ENCODE measurements around the gene CRYBB3.

GRCh38 chr22:24495608-24496171 lies 558 bp downstream of the UPB1 start:
- PRO-cap = no peak

- PRO-cap = no peak
Observed at GRCh38 chr22:24497441-24498520, 2.6 kb downstream of the UPB1 start.

DNA sequence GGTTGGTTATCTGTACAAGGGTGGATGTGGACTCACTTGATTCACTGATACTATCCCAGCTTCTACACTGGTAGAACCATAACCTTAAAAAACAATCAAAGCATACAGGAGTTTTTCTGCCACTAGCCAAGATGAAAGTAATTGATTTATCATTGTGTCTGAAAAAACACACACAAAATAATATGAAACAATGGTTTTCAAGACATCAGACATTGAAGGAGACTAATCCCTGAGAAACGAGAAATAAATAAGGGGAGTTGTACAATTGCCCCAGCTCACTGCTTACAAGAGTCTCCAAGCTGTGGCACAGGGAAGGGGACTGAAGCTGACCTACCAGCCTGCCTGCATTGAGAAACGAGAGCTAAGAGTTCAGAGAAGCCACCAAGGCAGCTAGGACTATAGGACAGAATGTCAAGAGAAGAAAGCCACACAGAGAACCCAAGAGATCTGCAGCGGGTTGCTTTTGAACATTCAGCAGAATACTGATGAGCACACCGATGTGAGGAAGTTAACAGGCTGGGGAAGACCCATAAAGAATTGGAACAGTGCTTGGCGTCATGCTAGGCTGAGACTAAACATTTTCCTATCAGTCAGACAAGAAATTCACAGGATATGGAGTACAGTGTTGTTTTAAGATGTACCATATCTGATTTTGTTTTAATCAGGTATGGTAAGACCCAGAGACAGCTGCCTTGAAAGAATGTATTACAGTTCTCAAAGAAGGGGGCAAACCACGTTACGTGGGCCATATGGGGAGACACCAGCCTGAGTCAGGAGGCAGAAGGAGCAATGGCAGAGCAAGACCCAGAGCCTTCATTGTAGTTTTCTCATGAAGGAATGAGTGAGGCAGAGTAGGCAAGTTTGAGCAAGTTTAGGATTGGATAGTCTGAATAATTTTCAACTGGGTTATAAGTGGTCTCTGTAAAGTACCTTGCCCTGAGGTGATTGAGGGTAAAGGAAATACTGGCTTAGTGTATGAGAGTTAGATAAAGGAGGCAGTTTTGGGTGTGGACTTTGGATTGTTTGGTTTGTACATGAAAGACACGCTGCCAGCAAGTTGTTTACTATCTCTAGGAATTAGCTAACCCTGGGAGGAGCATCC lies 14.5 kb downstream of the LRRC75B start:
- PRO-cap = no peak

- PRO-cap = unidirectional peak, plus-strand start at chr22:24601450
Observed at GRCh38 chr22:24601339-24601512, 1.8 kb upstream of the GGT1 start.

DNA sequence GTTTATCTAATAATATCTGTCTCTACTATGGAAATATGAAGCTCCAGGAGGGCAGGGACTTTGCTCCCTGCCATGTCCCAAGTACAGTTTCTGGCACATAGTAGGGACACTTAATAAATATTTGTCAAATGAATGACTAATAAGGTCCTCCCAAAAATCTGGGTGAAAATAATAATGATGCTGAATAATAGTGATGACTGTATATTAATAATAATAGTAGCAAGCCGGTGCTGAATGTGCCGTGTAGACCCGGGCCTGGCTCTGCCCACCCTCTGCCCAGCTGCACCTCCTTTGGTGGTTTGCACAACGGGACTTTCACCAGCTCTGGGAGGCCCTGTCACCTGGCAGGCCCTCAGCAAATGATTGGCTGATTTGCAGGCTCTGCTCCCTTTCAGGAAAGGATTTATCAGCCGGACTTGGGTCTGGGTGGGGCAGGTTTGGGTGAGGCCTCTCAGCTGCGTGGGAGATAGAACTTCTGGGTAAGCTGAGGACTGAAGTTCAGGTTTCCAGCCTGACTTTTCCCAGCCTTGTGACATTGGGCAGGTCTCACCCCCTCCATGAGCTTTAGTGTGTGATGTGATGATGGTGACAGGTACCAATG lies 21.3 kb downstream of the KIAA1671 start:
- PRO-cap = bidirectional peak, plus-strand start at position 469 of the sequence, minus-strand start at position 293 of the sequence

DNA sequence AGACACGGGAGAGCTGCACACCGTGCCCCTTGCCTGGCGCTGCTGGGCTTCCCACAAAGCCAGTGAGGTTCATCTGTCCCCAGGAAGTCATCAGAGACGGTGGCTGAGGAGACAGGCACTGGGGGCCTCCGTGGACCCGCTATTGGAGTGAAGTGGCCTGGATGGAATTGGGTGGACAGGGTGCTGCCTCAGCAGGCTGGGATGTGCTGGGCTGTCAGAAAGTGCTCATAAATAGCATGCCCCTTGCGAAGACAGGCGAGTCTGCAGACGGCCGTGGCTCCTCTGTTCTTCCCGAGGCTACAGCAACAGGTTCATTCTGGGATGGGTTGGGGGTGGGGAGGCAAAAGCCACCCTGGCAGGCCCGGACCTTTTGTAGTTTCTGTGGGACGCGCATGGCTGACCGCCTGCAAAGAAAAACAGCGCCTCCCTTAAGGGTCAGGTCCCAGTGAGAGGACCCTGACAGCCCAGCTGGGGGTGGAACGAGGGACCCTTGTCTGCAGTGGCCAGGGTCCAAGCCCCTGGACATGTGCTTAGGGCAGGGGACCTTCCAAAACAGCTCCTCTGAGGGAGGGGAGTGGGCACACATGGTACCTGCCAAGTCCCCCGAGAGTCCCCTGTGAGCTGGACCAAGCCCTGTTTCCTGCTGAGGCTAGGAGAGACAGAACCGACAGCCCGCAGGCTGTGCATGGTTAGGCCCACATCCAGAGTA lies at the start of gene CRYBB3:
TSS of gene CRYBB3 (plus strand) at position 258 of the 709 bp plus-strand sequence.
- PRO-cap = no peak

- PRO-cap = no peak
Observed at GRCh38 chr22:25327077-25327365, 107.6 kb downstream of the CRYBB2 start.

DNA sequence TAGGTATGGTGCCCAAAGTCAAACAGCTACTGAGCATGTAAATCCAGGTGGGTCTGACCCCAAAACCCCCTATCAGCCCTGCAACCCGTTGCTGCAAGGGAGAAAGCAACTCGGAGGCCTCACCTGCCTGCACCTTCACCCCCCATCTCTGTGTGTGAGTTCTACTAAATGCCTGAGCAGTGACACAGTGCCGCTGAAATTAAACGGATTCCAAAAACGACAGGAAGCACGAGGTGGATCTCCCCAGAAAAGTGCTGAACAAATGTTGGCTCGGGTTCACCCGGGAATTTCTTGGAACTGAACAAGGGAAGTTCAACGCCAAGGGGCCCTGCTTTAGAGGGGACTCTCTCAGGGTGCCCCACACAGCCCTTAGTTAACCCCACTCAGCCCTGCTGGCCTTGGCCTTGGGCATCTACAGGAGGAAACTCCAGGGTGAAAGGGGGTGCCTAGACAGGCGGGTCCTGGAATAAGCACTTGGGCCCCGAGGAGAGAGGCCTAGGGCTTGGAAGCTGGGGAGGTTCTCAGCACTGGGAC lies 161.5 kb upstream of the GRK3 start:
- PRO-cap = no peak

DNA sequence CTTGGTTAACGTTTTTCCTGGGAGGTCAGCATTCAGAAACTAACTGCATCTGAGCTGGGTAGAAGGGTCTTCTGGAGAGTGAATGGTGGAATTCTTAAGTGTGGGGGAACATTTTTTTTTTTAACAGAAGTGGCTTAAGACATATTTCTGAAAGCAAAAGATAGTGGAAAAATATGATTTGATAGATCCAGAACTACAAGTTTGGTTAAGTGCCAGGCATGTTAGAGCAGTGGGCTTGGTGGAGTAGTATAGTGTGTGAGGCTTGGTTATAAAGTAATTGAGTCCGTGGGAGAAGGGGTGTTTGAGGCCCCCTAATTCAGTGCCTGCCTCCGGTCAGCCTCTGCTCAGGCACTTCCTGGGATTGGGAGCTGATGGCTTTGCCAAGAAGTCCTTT lies 66.6 kb upstream of the MYO18B start:
- PRO-cap = no peak

GRCh38 chr22:25727390-25728425 lies 14.3 kb upstream of the MYO18B start:
- PRO-cap = no peak

DNA sequence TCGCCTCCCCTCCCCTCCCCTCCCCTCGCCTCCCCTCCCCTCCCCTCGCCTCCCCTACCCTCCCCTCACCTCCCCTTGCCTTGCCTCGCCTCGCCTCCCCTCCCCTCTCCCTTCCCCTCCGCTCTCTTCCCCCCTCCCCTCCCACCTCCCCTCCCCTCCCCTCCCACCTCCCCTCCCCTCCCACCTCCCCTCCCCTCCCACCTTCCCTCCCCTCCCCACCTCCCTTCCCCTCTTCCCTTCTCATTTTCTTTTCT lies 203.8 kb downstream of the MYO18B start:
- PRO-cap = no peak

DNA sequence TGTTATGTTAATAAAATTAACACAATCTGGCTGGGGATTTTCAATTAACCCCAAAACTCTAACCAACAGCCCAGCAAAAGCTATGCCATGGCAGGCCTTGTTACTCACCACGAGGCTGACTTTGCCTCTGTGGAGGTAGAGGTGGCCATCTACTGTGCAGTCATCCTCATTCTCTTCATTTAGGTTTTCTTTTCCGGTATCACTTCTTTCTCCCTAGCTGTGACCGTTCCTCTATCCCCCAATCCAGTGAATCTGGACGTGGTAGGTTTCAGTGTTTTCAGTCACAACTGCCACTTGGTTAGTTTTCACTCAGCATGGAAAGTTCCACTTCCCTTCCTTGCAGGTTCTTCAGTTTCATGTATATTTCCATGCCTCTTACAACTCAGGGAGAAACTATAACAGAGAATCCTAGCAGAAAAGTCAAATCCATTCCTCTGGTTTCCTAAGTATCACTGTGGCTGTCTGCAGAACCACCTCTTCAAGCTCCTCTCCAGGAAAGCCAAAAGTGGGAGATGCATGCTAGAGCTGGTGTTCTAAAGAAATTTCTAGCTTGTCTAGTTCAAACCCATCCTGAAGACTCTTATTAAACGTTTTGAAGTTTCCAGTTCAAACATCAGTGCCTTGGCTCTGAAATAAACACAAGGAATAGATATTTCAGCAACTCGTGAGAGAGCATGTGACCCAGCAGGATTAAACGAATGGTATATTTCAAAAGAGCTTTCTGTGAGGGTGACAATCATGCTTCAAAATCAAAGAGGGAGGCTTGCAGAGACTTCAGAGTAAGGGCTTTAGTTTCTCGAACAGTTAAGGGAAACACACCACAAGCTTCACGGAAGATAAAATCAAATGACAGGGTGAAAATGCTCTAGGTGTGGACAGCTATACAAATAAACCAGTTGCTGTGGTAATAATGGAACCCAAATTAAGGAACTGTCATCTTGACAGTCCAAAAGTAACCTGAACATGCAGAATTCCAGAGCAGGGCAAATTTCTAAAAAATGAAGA lies 1.7 kb downstream of the HPS4 start:
- PRO-cap = no peak

- PRO-cap = no peak
Observed at GRCh38 chr22:26510017-26510459, 2.2 kb downstream of the TFIP11 start.

DNA sequence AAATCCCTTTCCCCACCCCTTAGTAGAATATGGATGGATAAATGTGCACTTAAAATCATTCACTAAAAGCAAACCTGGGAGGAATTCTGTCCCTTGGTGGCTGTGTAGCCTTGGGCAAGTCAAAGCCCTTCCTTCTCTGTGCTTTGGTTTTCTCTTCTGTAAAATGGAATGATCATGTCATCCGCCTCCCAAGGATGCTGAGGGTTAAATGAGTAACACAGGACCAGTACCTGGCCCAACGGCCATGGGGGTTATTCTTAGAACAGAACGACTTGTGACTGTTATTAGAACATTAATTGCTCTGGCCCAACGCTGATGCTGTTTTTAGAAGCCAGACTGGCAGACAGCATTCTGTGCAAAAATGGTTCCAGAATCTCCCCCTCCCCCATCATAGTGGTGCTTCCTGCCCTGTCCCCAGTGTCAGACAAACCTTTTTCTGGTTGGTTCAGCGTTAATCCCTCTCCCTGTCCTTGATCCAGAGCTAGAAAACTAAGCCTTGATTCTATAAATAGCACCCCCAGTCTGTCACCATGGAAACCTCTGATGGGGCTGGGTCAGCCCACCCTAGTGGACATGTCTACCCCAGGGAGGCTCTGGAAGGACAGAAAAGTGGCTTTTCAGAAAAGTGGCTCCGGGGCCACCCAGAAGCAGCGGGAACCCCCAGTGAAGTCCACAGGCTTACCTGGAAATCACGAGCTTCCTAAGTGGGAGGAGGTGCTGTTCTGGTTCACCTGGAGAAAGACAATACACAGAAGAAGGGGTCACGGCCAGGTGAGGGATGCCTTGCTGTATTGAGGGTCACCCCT lies 15.5 kb upstream of the TFIP11 start:
- PRO-cap = no peak

DNA sequence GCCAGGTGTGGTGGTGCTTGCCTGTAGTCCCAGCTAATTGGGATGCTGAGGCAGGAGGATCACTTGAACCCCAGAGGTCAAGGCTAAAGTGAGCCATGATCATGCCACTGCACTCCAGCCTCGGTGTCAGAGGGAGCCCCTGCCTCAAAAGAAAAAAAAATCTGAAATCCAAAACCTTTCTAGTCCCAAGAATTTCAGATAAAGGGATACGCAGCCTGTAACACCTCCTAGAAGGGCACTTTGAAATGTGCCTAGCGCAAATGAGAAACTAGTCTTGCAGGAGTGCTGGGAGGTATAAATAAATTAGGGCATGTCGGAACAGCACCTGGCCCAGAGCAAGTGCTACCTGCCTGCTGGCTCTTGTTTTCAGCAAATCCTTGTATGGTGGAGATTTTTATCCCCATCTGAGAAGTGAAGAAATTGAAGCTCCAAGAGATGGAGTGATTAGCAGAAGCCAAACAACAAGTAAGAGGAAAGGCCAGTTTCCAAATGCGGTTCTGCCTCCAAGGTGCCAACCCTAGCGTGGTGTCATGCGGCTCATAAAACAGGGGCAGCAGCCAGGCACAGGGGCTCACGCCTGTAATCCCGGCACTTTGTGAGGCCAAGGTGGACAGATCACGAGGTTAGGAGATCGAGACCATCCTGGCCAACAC lies 36.7 kb upstream of the TFIP11 start:
- PRO-cap = no peak

DNA sequence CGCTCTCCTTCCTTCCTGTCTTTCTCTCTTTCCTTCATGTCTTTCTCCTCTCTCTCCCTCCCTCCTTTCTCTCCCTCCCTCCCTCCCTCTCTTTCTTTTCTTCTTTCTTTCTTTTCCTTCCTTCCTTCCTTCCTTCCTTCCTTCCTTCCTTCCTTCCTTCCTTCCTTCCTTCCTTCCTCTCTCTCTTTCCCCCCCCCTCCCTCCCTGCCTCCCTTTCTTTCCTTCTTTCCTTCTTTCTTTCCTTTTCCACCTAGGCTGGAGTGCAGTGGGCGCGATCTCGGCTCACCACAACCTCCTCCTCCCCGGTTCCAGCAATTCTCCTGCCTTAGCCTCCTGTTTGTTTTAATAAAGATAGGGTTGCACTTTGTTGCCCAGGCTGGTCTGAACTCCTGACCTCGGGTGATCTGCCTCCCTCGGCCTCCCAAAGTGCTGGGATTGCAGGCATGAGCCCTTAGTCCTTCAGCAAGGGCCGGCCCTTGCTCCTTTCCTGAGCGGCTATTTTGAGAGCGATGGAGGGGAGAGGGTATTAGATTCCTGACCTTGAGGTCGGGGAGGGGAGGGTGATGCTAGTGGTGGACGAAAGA lies 280.9 kb downstream of the CRYBA4 start:
- PRO-cap = no peak

- PRO-cap = unidirectional peak, minus-strand start at chr22:27076412
Observed at GRCh38 chr22:27076257-27076499, 454.4 kb downstream of the CRYBA4 start.

DNA sequence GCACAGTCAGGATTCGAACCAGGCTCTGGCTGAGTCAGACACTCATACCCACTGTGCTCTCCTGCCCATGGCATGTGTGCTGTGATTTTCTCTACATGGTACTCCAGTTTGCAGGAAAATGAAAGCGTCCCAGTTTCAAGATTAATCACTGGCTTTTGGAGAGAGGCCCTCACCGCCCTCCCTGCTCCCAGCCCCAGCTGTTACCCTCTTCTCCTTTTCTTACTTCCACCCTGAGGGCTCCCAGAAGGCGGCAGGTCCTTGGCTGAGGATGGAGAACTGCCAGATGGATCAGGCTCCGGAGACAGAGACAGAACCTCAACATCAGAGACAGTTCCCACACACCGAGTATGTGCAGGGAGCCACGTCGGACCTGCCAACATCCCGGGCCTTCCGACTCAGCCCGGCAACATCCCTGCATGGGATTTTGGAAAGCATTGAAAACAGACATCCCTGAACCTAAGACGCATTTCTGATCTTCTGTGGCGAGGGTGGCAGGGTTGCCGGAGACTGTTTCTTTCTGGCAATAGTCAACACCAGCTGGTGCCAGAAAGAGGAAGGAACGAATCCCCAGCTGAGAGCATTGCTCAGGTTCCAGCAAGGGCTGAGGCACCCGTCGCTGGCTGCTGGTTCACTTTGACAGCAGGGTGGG lies 502.6 kb downstream of the CRYBA4 start:
- PRO-cap = no peak

GRCh38 chr22:27488751-27489565 lies 312.6 kb downstream of the MN1 start:
- PRO-cap = no peak

- PRO-cap = no peak
Observed at GRCh38 chr22:27636919-27637727, 164.4 kb downstream of the MN1 start.